ENCODE measurements around the genes CYYR1, MAP3K7CL, GRIK1 and KRTAP24-1.

DNA sequence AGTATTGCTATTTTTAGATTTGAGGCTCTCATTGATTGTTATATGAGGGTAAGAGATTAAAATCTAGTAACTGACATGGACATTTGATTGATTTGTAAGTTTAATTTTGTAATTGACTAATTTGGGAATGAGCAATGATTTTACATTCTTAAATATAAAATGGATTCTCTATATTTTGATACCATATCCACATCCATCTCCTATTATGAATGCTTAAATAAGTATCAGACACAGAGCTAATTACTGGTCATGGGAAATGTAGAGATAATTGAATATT, 120.4 kb downstream of the CYYR1 start:
- PRO-cap, result no peak
- RAMPAGE, long total RNA, 4 experiments, result no peak in any of the 4 experiments

DNA sequence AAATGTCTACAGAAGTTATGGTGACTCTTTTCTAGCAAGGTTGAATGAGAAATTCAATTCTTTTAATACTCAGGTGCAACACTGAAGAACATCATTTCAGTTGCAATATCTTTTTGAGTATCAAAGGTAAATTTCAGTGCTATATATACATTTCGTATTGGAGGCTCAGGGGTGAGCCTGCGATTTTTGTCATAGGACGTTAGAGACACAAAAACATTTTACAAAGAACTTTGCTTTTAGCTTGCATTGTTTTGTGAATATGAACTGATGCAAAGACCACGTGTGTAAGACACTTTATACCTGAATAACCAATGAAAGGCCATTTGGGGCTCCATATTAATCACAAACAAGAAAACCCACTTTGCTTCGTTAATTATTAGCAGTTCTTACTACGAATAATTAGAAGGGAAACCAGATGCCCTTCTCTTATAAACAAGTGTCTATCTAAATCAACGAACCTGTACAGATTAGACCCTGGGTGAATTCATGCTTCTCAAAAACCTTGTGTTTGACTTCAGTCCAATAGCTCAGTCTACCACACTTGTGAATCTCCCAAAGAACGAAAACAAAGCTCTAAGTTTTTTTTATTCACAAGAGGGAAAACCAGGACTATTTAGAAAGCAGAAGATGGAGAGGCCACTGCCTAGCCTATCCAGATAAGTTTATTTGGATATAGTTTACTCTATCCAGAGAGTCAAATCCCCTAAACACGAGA, 1.0 kb downstream of the CYYR1 start:
- PRO-cap, result bidirectional peak, plus-strand start at position 361 of the sequence, minus-strand start at position 222 of the sequence
- RAMPAGE, long total RNA, 4 experiments, result no peak in any of the 4 experiments

DNA sequence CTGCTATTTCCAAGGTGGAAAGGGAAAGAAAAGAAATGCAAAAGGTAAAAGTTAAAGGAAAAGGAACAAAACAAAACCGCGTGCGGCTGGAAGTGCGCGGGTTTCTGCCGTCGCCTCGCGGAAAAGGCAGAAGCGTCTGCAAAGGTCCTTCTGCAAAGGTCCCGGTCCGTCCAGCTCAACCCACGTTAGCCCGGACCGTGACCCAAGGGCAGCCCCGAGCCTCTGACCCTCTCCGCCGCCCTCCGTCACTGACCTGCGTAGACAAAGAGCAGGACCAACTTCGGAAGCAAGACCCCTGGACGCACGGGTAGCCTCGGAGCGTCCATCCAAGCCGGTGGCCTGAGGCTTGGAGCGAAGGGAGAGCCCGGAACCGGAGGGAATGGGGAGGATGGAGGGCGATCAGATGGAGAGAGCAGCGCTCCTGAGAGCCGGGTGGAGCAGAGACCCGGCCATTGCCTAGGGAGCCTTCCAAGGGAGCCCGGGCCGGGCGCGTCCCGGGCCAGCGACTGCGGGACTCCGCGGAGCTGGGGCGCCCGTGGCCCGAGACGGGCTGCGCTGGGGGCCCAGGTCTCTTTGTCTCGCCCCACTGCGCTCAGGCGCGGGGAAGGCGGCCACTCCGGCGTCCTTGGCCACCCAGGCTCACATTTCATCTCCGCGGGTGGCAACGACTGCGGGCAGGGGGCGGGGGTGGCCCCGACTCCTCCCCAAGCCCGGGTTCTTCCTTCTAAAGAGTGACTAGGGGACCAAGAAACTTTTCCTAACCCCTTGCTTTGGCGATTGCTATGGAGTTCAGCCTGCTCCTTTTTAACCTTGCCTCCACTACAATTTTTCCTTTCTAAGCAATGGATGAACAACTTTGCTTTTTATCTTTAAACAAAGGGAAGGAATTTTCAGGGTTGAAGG, at the start of gene CYYR1:
Gene CYYR1 (minus strand): TSS at position 672 of the 903 bp plus-strand sequence.
- PRO-cap, result unidirectional peak, minus-strand start at position 580 of the sequence; unidirectional peak, minus-strand start at position 641 of the sequence
- RAMPAGE, long total RNA, 4 experiments, result start-site peak on the minus strand in 1 of 4 experiments, centred at position 569 of the sequence, 21 reads per replicate

- PRO-cap, result no peak
- RAMPAGE, long total RNA, 4 experiments, result no peak in any of the 4 experiments
These were observed 10.6 kb upstream of the CYYR1 start for GRCh38 chr21:26583650-26584084.

DNA sequence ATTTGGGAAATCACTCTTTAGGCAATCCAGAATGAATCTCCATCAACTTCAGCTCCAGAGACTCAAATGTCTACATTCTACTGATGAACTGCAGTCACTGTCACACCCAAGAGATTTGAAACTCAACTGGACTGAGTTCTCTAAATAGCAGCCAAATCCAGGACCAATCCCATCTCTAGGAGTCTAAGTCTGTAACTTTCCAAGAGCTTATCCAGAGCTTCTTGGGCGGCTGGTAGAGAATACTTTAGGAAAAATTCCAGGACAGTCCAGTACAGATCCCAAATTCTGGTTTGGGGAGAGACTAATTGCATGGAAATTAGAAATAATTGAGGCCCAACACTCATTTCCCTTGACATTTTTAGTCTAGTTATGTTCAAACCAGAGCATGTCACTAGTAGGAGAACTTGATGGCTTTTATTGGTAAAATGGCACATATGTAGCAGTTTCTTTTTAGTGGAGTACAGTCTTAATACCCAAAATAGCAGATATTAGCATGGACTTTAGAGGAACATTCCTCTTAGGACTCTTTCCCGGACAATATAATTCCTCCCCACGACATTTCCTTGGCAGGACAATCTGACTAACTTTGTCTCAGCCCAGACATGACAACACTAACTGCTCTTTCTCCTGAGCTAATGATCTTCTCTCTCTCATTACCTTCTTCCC, 62.7 kb downstream of the ADAMTS1 start:
- PRO-cap, result no peak
- RAMPAGE, long total RNA, 4 experiments, result no peak in any of the 4 experiments

DNA sequence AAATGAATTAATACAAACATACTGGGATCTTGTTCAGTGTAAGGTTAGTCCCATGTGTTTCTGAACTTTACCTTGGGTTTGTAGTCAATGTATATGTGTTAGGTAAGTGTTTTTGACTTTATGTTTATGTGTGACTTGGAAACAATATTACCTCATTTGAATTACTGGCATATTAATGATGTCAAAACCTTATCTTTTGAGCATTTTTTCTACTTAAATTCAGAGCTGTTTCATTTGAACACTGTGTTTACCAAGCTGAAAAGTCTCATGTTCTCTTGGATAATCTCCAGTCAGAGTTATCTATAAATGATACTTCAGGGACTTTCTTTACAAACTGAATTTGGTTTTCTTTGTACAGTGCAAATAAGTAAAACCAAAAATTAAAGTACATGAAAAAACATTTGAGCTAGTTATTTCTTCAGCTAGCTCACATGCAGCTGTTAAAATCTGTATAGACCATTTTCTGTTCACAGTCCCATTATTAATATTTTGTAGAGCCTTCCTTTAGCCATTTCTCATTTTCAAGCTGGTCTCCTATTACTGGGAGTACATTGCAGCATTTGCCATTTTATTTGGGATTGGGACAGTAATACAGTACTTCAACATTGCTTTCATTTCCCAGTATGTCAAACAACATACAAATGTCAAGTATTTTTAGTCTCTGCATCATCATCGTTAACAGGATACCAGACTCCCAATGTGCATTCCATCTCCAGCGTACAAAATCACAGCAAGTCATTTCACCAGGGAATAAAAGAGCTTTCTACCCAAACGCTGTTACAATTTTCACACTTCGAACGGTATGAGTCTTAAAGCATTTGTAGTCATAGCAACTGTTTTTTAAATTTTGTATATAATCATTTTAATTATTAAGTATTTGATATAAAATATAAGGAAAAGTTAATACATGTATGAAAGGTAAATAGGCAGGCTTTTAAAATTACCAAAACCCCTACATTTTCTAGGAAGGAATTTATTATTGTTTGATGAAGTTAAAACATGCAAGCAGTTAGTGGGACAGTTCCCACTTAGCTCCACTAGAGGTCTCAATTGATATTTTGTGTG, 29.7 kb downstream of the ADAMTS1 start:
- PRO-cap, result no peak
- RAMPAGE, long total RNA, 4 experiments, result no peak in any of the 4 experiments

GRCh38 chr21:26835710-26835967, 9.6 kb downstream of the ADAMTS1 start:
- PRO-cap, result no peak
- RAMPAGE, long total RNA, 4 experiments, result no peak in any of the 4 experiments

GRCh38 chr21:26835968-26837261, 8.8 kb downstream of the ADAMTS1 start:
- PRO-cap, result no peak
- RAMPAGE, long total RNA, 4 experiments, result no peak in any of the 4 experiments

DNA sequence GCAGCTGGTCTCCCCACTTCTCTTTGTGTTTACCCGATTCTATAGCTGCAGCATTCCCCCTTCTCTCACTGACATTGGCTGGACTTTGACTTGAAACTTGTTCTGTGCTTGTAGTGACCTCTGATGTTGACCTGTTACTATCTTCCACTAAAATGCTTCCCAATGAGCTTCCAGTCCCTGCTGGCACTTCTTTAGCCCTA, 545.8 kb downstream of the N6AMT1 start:
- PRO-cap, result no peak
- RAMPAGE, long total RNA, 4 experiments, result no peak in any of the 4 experiments

GRCh38 chr21:28393154-28393696, 491.9 kb downstream of the N6AMT1 start:
- PRO-cap, result no peak
- RAMPAGE, long total RNA, 4 experiments, result no peak in any of the 4 experiments

GRCh38 chr21:29024800-29025271, 368 bp downstream of the USP16 start:
- PRO-cap, result bidirectional peak, plus-strand start at chr21:29025034, minus-strand start at chr21:29024866
- RAMPAGE, long total RNA, 4 experiments, result no peak in any of the 4 experiments

GRCh38 chr21:29130075-29131186, at the start of gene MAP3K7CL:
TSS of gene MAP3K7CL (plus strand) at chr21:29130644.
- PRO-cap, result no peak
- RAMPAGE, long total RNA, 4 experiments, result start-site peak on the plus strand in 1 of 4 experiments, at chr21:29130644-29130744 at its widest, 8 reads per replicate

GRCh38 chr21:29182062-29182516, 51.6 kb downstream of the MAP3K7CL start:
- PRO-cap, result unidirectional peak, minus-strand start at chr21:29182229
- RAMPAGE, long total RNA, 4 experiments, result no peak in any of the 4 experiments

DNA sequence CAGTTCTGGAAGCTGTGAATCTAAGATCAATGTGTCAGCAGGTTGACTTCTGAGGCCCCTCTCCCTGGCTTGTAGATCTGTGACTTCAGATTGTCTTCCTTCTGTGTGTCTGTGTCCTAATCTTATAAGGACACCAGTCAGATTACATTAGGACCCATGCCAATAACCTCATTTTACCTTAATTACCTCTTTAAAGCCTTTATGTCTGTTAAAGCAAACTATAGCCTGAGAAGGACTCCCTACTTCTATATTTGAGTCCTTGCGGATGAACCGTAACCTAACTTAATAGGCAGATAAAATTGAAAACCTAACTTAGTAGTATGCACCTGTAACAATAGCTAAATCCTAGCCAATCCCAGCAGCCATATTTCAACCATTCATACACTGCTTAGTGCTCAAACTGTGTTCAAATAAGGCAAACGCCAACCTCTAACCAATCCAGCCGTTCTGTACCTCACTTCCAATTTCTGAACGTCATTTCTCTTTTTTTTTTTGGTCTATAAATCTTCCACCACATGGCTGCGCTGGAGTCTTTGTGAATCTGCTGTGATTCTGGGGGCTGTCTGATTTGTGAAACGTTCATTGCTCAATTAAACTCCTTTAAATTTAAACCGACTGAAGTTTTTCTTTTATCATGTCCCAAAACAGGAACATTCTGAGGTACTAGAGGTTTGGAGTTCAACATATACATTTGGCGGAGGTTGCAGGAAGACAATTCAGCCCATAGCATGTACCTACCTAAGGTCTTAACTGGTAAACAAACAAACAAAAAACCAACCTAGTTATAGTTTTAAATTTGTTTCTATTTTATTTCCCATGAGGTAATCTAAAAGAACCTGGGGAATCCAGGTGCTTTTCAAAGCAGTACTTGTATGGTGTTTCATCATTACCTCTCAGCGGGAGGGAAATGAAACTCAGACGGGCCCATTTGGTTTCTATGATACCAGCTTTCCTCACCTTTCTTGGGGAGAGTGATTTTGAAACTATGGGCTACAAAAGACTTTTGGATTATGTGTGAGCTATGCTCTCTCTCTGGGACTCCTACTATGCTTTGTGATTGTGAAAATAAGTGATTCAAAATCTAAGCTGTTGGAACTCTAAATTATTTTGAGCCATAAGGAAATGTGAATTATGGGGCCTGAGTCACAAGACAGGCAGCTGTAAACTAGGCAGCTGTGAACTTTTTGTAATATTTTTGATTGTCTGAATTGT, 65.5 kb upstream of the BACH1 start:
- PRO-cap, result no peak
- RAMPAGE, long total RNA, 4 experiments, result no peak in any of the 4 experiments

- PRO-cap, result no peak
- RAMPAGE, long total RNA, 4 experiments, result no peak in any of the 4 experiments
These were observed 3.4 kb upstream of the BACH1 start for GRCh38 chr21:29295261-29295814.

- PRO-cap, result no peak
- RAMPAGE, long total RNA, 4 experiments, result start-site peak on the plus strand in 1 of 4 experiments, at chr21:29477547-29477691 at its widest, 7 reads per replicate
These were observed 178.7 kb downstream of the BACH1 start for GRCh38 chr21:29477339-29477887.

GRCh38 chr21:29939085-29940114, at the start of gene GRIK1:
TSS of gene GRIK1 (minus strand) at chr21:29939996.
- PRO-cap, result no peak
- RAMPAGE, long total RNA, 4 experiments, result no peak in any of the 4 experiments

- PRO-cap, result no peak
- RAMPAGE, long total RNA, 4 experiments, result no peak in any of the 4 experiments
These were observed at the start of gene KRTAP24-1 for GRCh38 chr21:30282821-30283034. TSS of gene KRTAP24-1 (minus strand) at chr21:30282950.

DNA sequence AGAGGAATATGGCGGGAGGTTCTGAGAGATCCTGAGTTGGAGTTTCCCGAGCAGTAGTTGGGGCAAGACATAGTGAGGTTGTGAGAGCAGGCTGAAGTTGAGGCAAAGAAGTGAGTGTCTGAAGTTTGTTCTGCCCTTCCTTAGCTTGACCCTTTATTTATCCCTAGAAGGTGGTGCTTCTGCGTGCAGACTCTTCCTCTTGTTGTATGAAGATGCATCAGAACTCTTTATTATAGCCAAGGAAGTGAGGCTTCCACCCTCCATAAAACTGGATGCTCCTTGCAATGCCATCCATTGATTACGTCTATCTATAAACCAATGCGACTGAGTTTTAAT, 182 bp downstream of the KRTAP26-1 start:
- PRO-cap, result no peak
- RAMPAGE, long total RNA, 4 experiments, result no peak in any of the 4 experiments

DNA sequence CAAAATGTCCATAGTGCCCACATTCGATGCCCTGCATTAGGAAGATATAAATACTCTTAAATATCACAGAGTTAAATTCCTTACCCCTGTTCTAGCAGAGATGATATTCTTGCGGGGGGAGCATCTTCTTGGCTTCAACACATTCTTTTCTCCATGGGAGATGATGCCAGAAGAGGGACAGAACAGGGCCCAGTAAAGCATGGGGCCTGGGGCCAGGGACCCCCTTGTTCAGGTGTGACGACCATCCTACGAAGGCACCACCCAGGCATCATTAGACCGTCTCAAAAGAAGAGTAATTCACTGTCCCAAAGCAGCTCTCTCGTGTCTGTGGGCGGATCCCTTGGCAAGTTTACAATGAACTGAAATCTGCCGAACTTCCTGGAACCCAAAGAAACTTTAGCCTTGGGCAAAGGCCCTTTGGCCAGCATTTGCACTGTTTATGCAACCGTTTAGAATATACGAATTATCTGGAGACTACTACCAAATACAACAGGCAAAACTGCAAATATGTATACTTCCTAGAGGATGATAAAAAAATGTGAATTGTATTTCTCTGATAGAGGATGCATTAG, 1.6 kb upstream of the SOD1 start:
- PRO-cap, result no peak
- RAMPAGE, long total RNA, 4 experiments, result no peak in any of the 4 experiments

All from gastroesophageal sphincter (tissue), 4 donors.